Measurements from ENCODE around the genes KLRB1, KLRC2 and TAS2R46.

DNA sequence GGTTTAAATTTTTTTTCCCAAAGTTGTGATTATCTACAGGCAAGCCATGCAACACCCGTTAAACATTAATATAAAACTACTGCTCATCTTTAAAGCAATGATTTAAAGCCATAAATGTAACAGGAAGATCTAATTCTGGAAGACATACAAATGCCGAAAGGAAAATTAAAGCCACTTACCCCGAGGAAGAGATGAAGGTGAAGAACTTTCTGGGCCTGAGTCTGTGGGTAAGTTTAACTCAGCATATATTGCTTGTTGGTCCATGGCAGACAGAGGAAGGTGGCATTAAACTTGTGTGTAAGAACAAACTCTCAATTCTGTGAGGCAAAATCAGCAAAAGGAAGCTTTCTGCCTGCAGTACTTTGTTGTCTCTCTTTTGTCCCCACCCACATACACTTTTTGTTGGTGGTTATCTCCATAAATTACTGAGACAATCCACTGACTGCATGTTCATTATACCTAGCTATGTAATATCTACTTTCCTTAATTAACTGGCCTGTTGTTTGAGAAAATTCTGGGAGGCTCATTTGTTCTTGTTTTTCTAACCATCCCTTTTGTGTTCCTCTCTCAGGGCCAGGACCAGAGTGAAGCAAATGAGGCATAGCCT is at the start of gene KLRB1:
TSS of gene KLRB1 (minus strand) at position 341 of the 607 bp plus-strand sequence.
- PRO-cap = no peak
- RRBS, 2 experiments = no CpG with 5 or more reads among the region's 3 CpGs

DNA sequence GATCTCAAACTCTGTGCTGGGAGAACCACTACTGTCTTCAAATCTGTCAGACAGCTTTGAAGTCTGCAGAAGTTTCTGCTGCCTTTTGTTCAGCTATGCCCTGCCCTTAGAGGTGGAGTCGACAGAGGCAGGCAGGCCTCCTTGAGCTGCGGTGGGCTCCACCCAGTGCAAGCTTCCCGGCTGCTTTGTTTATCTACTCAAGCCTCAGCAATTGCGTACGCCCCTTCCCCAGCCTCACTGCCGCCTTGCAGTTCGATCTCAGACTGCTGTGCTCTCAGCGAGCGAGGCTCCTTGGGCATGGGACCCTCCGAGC is 25.0 kb upstream of the KLRB1 start:
- PRO-cap = no peak
- RRBS, 2 experiments = no CpG with 5 or more reads among the region's 10 CpGs

DNA sequence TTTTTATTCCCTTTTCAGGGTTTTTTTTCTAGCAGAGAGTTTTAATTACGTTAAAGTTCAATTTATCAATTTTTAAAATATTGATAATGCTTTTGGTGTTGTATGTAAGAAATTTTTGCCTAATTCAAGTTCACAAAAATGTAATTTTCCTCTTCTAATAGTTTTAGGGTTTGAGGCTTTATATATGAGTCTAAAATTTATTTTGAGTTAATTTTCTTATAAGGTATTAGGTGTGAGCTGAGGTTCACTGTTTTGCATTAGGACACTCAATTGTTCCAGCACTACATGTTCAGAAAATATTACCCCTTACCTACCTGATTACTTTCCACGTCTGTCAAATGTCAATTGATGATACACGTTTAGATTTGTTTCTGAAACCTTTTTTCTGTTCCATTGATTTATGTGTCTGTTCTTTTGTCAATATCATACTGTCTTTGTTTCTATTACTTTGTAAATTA is 17.4 kb upstream of the CLEC2D start:
- PRO-cap = no peak
- RRBS, 2 experiments = no CpG with 5 or more reads among the region's 3 CpGs

- PRO-cap = no peak
- RRBS, 2 experiments = no CpG with 5 or more reads among the region's 1 CpG
These were observed 1.3 kb upstream of the CLEC2D start for GRCh38 chr12:9668035-9668692.

- PRO-cap = no peak
- RRBS, 2 experiments = no CpG with 5 or more reads among the region's 3 CpGs
These were observed 4.7 kb downstream of the CLEC2D start for GRCh38 chr12:9674131-9674773.

- PRO-cap = no peak
These were observed 37.9 kb downstream of the CLEC2D start for GRCh38 chr12:9707455-9707706.

- PRO-cap = no peak
- RRBS, 2 experiments = no CpG with 5 or more reads among the region's 2 CpGs
These were observed 2.8 kb downstream of the GABARAPL1 start for GRCh38 chr12:10215463-10215873.

GRCh38 chr12:10225806-10226499 is 13.3 kb downstream of the GABARAPL1 start:
- PRO-cap = no peak
- RRBS, 2 experiments = no CpG with 5 or more reads among the region's 24 CpGs

GRCh38 chr12:10369829-10370326 is 20.0 kb downstream of the KLRK1 start:
- PRO-cap = no peak
- RRBS, 2 experiments = no CpG with 5 or more reads among the region's 6 CpGs

DNA sequence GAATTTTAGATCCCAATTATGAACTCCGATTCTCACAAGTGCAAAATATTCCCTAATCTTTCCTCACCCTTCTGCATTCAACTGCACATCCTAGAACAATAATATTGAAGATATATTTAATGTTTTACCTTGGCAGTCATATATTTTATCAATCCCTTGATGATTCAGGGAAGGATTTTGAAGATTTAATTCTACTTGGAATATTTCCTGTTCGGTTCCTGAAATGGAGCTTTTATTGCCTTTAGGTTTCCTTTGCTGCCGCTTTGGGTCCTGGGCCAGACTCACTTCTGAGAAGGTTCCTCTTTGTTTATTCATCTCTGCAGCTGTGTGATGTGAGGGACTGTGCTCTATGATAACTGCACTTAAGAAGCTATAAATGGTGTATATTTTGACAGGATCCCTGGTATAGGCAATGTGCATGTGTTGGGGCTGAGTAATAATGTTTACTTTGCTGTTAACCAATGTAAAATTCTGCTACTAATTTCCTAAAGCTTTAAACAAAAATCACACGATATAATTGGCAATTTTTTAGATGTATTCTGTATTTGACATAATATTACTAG is at the start of gene KLRC2:
TSS of gene KLRC2 (minus strand) at position 339 of the 563 bp plus-strand sequence.
- PRO-cap = no peak
- RRBS, 2 experiments = no CpG with 5 or more reads among the region's 4 CpGs

GRCh38 chr12:10701856-10702271 is 21.3 kb downstream of the YBX3 start:
- PRO-cap = no peak
- RRBS, 2 experiments = no CpG with 5 or more reads among the region's 14 CpGs

DNA sequence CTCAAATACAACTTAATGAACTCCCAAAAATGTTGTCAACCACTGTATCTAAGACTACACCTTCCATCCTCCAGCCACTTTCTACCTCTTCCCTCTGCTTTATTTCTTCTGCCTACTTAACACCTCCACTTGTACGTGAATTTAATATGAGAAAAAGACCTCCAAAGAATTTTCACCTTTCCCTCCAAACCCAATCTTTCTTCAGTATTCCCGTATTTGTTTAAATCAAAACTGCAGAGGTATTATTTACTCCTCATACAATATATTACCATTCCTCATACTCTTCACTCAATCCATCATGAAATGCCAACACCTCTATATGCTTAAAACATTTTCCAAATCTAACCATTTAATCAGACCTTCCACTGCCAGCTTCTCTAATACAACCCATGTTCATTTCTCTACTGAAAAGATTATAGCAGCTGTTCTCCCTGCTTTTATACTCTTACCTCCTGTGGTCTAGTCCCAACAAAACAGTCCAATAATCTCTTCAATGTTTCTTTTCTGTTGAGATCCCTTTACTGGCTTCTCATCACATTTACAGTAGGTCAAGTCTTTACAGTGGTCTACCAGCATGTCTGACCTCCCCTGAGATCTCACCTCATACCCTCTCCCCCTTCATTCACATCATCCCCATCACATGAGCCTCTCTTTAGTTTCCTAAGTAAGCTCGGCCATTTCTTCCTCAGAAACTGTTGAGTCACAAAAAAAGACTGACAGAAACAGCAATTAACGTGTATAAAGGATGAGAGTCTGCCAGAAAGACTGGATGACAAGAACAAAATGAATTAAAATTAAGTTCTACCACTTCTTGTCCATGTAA is 15.8 kb downstream of the YBX3 start:
- PRO-cap = no peak
- RRBS, 2 experiments = no CpG with 5 or more reads among the region's 4 CpGs

DNA sequence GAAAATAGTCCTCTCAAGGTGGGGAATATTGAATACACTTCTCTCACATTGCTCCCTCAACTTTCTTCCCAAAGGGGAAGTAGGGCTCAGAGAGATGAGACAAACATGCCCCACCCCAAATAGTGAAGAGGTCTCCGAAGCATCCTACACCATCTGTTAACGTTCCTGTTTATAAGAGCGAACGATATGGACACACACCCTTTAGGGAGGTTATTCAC is 1.6 kb downstream of the YBX3 start:
- PRO-cap = bidirectional peak, plus-strand start outside the sequence, minus-strand start at position 173 of the sequence
- RRBS, 2 experiments = no CpG with 5 or more reads among the region's 4 CpGs

- PRO-cap = bidirectional peak, plus-strand start at chr12:10722117, minus-strand start at chr12:10721821
- RRBS, 2 experiments = 0 to 3% methylated on average over 4 of the region's 15 CpGs
These were observed 1.3 kb downstream of the YBX3 start for GRCh38 chr12:10721867-10722264.

DNA sequence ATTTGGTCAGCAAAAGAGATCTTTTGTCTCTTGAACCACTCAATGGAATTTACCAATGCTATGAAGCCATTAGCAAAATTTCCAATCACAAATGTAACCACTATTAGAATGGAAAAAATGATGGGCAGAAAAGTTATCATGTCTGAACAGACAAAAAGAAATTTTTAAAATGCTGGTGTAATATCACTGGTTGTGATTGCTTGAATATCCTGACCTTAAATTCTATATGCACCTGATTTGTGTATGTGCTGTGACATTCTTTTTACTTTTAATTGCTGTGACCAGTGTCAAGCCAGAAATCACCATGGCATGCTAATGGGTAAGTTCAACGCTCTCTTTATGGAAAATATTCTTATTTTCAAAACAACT is at the start of gene TAS2R46:
TSS of gene TAS2R46 (minus strand) at position 140 of the 369 bp plus-strand sequence.
- PRO-cap = no peak
- RRBS, 2 experiments = no CpG with 5 or more reads among the region's 1 CpG

GRCh38 chr12:11547802-11548152 is 101.7 kb upstream of the ETV6 start:
- PRO-cap = no peak
- RRBS, 2 experiments = no CpG with 5 or more reads among the region's 9 CpGs

DNA sequence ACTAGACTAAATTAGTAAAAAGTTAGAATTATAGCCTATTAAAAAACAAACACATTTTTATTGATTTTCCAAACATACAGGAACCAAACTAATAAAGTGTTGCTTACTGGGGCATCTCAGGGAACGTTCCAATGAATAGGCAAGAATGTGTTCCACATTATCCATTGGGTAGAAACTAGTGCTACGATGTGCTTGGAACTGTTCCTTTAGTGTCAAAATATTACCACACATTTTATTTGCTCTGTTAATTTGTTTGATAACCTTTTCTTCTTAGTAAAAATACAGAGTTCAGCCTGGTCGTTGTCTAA is 5.9 kb downstream of the ETV6 start:
- PRO-cap = no peak
- RRBS, 2 experiments = no CpG with 5 or more reads among the region's 3 CpGs

GRCh38 chr12:11659243-11660107 is 10.0 kb downstream of the ETV6 start:
- PRO-cap = no peak
- RRBS, 2 experiments = no CpG with 5 or more reads among the region's 8 CpGs

DNA sequence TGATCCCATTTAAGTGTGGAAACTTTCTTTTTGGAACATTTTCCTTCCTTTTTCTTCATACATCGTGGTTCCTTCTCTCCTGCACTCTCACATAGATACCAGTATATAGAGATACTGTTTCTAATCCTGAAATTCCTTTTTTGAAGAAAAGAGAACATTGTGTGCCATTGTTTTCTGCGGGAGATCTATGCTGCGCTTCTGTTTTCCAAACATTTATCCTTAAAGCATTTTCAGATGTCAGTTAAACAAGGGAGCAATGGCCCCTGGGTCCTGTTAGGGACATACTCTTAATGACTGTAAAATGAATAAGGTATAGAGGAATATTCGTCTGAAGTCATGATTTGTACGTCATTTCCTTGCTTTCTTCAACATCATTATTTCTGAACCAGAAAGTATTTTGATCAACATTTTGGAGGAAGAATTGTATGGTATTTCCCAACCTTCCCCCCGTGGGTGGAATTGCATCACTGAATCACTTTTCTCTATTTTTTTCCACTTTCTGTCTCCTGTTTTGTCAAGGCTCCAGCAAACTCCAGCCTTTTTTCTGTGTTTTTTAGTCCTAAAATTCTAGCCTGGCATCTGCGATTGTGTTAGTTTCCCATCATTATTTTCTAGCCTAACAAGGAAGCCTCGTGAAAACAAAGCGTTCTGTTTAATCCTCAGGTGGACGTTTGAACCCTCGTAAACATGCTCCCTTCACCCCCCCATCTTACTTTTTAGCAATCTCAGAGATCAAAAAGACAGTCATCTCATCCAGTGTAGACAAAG is 62.1 kb downstream of the ETV6 start:
- PRO-cap = no peak
- RRBS, 2 experiments = no CpG with 5 or more reads among the region's 11 CpGs

DNA sequence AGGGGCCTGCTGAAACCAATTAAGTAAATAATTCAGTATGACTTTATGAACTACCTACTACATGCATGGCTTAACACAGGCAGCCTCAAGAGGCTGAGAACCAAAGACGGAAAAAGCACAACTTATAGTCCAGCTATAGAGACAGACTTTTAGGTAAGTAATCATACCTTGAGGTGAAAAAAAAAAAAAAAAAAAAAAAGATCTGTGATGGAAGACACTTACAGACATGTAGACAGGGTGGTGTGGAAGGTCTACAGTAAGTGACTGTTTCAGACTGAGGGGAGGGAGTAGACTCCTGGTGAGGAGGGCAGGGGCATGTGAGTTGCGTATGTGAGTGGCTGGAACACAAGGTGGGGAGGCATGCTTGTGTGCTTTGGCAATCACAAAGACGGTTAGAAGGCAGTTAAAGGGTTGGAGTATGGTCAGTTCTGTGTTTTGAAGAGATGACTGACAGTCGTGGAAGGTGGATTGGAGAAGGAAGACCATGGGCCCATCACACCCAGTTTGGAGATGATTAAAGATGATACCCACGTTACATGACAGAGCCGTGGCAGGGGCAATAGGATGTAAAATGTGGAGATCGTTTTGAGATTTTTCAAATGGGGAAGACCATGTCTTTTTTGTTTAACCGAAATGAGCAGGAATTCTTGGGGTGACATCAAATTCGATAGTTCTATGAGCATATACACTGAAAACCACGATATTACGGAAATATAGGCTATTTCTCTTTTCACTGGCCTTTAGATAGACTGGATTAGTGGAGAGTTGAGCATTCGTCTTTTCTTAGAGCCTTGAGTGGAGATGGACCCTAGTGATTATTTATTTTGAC is 65.2 kb downstream of the ETV6 start:
- PRO-cap = no peak
- RRBS, 2 experiments = no CpG with 5 or more reads among the region's 12 CpGs